WTC11 (cell line): ENCODE results near the gene ESRRA.

GRCh38 chr11:63991083-63991301 lies 4.8 kb downstream of the OTUB1 start:
- PRO-cap, result no peak

- PRO-cap, result no peak
These were observed 11.4 kb downstream of the OTUB1 start for GRCh38 chr11:63997523-63998109.

DNA sequence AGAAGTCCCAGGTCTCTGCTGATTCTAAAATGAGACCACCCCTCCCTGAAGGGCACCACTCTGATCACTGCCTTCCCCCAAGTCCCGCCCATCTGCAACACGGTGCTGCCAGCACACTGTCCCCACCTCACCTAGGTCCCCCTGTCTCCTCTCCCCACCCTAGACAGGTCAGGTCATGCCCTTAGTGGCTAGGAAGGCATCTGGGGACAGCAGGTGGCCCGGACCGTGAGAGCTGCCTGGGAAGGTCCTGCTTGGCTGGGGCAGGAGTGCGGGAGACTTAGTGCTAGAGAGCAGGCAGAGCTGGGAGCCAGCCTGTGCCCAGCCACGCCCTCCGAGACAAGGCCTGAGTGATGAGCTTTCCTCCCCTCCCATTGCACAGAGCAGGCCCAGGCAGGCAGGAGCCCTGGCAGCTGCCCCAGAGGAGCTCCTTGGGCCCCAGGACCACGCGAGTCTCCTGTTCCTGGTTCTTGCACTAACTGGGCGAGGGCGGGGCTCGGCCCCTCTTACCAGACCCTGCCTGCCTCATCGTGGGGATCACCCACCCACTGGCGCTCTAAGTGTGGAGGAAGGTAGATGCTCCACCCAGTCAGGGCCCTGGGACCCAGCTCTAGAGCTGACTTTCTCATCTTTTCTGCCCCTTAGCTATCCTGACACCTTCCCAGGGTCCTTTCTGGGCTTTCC lies 45.0 kb downstream of the MACROD1 start:
- PRO-cap, result no peak

GRCh38 chr11:64224220-64225204 lies 1.5 kb downstream of the TRPT1 start:
- PRO-cap, result no peak

DNA sequence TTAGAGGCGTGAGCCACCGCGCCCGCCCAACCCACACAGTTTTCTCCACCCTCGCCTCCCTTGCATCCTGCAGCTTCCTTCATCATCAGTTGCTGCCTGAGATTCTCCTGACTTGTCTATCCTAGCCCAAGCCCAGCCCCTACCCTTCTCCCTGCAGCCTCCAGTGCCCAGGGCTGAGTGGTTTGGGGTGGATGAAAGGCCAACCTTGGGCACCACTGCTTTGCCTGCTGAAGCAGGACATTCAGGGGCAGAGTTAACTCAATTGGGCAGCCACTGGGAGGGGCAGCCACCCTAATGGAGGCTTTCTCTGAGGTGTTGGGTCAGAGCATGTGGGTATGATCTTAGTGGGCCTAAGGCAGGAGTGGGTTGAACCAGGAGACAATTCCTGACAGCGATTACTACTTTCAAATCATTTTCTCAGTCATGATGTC lies 1.2 kb upstream of the ENSG00000286264 start:
- PRO-cap, result no peak

DNA sequence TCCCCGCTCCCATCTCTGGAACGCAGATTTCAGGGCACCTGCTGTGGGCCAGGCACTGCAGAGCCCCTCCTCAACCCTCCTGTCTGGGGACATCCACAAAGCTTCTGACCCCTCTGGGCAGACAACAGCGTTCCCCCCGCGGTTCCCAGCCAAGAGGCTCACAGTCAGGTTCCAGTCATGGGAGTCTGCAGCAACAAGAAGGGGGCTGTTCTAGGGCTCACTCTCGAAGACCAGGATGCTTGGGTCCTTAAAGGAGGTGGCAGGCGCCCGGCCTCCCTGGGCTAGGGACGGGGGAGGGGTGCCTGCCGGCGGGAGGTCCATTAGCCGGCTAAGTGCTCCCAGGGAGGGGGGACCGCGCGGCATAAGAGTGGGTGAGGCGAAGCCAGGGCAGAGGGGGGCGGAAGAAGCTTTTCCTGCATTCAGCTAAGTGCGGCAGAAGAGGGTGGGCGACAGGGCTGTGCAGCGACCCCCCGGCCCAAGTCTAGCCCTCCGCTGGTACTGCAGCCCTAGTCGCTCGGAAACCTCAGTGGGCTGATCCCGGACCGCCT lies 556 bp upstream of the PLCB3 start:
- PRO-cap, result bidirectional peak, plus-strand start at position 418 of the sequence, minus-strand start at position 106 of the sequence

GRCh38 chr11:64284206-64284487 lies 318 bp downstream of the BAD start:
- PRO-cap, result no peak

GRCh38 chr11:64286377-64286894 lies 788 bp downstream of the GPR137 start:
- PRO-cap, result no peak

DNA sequence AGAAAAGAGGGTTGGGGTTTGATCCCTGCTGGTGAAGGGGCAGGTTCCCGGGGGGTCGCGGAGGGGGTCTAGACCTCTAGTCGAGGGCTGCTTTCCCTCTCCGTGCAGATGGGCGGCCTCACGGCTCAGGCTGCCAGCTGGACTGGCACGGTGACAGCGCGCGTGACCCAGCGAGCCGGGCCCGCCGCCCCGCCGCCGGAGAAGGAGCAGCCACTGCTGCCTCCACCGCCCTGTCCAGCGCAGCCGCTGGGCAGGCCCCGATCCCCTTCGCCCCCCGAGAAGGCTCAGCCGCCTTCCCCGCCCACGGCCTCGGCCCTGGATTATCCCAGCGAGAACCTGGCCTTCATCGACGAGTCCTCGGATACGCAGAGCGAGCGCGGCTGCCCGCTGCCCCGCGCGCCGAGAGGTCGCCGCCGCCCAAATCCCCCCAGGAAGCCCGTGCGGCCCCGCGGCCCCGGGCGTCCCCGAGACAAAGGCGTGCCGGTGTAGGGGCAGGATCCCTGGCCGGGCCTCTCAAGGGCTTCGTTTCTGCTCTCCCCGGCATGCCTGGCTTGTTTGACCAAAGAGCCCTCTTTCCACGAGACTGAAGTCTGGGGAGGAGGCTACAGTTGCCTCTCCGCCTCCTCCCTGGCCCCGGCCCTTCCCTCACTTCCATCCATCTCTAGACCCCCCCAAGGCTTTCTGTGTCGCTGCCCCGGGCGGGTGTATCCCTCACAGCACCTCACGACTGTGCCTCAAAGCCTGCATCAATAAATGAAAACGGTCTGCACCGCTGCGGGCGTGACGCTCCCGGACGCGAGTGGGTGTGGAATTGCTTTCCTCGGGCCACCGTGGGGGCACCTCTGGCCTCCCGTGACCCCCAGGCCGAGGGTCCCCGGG lies 681 bp upstream of the CATSPERZ start:
- PRO-cap, result no peak

- PRO-cap, result bidirectional peak, plus-strand start at chr11:64305576, minus-strand start at chr11:64305037
These were observed at the start of gene ESRRA for GRCh38 chr11:64305477-64305632. ESRRA (plus strand) TSS chr11:64305524.

DNA sequence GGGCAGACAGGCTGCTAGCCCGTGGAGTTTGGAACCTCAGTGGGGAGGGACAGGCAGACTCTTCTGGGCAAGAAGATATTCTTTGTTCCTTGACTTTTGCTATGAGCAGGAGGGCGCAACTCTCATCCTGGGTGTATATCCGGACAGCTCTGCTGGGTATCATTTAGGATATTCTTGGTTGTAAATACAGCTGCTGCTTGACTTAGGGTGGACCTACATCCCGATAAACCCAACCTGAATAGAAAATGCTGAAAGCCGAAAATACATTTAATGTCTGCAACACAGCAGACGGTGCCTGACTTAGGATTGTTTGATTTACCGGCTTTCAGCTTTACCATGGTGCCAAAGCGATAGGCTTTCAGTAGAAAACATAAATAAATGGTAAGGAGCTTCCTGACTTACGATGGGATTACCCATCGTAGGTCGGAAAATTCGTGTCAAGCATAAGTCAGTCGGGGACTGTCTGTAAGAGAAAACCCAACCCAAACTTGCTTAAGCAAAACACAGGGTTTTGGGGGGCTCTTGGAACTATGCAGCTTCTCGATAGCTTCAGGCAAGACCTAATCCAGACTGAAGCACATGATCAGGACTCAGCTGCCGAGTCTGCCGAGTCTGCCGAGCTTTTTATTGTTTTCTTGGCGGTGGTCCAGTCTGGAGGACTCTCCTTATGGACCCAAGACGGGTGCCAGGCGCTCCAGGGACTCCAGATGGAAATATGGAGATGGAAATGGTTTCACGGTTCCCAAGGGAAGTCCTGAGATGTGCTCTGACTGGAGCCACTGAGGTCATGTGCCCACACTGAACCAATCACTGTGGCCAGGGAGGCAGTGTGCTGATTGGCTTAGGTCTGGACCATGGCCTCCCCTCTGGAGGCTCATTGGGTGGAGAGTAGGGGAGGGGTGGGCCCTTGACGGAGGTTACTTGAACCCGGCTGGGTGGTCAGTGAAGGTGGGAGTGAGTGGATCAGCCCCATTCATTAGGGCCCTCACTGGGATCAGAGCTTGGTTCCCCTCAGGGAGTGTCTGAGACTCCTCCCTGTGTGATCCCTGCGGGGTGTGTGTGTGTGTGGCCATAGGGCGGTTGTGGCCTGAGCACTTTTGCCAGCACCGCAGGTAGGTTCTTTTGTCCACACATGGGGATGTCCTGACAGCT lies 13.7 kb downstream of the RPS6KA4 start:
- PRO-cap, result no peak

GRCh38 chr11:64608089-64608461 lies 17.1 kb downstream of the SLC22A12 start:
- PRO-cap, result no peak

DNA sequence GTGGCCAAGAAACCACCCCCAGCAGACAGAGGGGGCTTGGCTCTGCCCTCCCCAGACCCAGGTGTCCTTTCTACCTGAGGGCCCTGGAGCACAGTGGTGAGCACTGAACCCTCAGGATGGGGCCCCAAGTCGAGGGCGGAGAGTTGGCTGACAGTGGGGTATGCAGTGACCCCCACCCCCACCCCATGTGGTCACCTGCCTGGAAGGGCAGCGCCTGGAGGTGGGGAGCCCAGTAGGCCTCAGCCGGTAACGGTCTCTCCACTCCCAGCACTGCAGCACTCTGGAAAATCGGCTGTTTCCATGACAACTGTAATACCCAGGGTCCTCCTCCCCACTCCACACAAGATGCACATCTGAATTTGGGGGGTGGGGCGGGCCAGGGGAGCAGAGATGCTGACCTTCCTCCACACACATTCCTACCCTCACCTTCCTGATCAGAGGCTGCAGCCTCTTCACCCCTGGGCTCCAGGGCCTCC lies 46.2 kb downstream of the SLC22A12 start:
- PRO-cap, result no peak

- PRO-cap, result bidirectional peak, plus-strand start at chr11:64688679, minus-strand start at chr11:64688492; unidirectional peak, minus-strand start at chr11:64688845
These were observed 34.5 kb downstream of the NRXN2 start for GRCh38 chr11:64688278-64689211.

DNA sequence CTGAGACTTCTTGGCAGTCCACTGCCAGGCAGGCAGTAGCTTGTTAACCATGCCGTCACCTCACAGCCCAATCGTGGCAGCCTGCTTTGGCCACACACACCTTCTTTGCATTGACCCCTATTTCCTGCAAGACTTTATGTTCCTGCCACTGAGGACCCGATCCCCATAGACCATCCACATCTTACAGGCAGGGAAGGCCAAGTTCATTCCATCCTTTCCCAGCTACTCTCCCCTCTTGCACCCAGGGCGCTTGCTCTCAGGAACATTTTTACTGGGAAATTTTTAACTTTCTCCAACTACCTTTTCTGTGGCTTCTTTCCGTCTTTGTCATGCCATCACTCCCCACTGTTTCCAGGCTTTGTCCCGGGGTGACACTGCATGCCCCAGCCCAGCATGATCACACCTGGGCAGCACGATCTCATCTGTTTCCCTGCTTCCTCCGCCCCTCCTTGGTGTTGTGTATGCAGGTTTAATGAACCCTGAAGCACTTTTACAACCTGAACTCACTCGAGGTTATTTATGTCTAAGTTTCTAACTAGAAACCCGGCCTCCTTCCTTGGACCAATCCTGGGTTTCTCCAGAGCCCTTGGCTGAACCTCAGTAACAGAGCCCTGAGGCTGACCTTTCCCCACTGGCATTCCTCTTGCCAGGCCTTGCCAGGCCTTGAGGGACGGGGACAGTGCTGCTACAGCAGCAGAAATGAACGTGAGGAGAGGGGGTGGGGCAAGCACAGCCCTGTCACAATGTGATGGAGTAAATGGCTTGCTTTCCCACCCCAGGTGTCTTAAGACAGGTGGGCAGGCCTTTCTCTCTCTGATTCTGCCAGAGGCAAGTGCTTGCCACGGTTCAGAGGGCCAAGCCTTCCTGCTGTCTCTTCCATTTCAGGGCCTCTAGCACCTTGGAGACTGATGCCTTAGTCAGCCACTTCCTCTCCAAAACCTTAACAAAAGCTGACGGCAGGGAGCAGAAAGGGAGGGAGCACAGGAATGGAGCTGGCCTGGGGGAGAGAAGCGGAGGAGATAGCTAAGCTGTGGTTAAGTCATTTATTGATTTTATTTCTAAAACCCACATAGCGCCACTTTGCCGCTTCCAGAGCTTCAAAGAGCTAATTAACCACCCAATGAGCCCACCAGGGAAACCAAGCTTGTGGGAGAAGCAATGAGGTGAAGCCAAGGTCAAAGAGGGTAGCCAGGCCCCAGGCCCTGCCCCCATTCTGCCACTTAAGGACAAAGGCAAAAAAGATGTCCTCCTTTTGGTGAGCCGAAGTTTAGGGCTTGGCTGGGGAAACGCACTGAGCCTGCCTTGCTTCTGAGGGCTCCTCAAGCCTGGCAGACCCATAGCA lies 3.1 kb upstream of the PYGM start:
- PRO-cap, result bidirectional peak, plus-strand start at position 816 of the sequence, minus-strand start at position 573 of the sequence

DNA sequence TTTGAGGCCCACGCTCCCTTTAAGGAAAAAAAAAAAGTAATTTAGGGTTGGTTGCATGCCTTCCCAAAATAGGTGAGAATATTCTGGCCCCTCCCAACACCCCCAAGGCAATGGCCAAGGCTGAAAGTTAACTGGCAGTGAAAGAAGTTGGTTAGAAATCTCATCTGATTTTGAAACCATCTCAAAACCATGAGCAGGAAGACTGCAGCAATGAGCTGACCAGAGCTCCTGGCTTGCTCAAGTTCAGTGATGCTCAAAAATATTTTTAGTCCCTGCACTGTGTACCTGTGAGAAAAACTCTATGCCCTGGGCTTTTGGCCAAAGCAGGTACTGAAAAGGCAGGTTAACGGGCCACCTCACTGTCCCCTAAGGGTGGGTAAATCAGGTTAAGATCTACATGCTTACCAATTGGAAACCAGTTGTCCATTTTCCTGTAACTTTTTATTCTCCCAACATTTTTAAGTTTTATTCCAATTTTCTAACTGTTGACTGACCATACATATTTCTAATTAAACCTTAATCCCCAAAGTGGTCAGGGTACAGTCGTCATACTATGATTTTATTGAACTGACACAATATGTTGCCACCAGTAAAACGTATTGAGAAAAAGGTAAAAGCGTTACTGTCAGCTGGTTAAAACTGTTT lies 5.4 kb downstream of the SF1 start:
- PRO-cap, result no peak

DNA sequence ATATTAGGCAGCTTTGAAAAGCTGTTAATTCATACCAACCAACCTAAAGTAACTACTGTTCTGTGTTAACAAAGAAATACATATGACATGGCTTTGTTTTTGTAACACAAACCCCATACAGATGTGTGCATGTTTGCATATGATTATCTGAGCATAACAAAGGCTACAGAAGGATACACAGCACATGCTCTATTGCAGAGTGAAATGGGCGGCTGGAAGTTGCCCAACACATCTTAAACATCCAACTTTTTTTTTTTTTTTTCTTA lies 4.3 kb upstream of the SF1 start:
- PRO-cap, result no peak

- PRO-cap, result no peak
These were observed 1.1 kb downstream of the EHD1 start for GRCh38 chr11:64877371-64877665.

GRCh38 chr11:64901722-64902452 lies 15.1 kb downstream of the ATG2A start:
- PRO-cap, result no peak

DNA sequence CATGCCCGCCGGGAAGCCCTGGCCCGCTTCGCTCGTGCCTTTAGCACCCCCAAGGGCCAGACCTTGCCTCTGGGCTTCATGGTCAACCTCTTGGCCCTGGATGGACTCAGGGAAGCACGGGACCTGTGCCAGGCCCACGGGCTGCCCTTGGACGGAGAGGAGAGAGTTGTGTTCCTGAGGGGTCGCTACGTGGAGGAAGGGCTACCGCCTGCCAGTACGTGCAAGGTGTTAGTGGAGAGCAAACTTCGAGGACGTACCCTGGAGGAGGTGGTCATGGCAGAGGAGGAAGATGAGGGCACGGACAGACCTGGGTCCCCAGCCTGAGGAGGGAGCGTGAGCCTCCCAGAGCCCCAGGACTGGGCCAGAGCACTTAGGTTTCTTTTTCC lies 3.4 kb downstream of the SAC3D1 start:
- PRO-cap, result no peak